Cerebral cortex (tissue), 2 donors: ENCODE measurements around the gene CHST15.

GRCh38 chr10:124009980-124010445 is 83.4 kb downstream of the CHST15 start:
- PRO-cap, 2 experiments: no peak in any of the 2 experiments

DNA sequence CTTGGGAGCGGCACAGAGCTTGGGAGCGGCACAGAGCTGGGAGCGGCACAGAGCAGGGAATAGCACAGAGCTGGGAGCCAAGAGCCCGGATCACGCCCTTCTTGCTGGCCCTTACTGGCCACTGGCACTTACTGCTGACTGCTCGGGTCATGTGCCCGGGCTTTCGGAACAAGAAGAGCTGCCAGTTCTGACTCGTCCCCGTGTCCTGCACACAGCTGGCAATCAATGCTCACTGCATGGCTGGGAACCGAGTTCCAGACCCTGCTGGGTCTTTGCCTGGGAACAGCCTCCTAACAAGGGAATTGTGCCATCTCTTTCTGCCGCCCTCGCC is 49.3 kb downstream of the CHST15 start:
- PRO-cap, 2 experiments: no peak in any of the 2 experiments

- PRO-cap, 2 experiments: no peak in any of the 2 experiments
Observed at GRCh38 chr10:124044496-124045324, 48.7 kb downstream of the CHST15 start.

GRCh38 chr10:124063649-124064754 is 29.4 kb downstream of the CHST15 start:
- PRO-cap, 2 experiments: peak in 1 of 2 experiments; most common plus-strand start chr10:124063890 (in 1); most common minus-strand start chr10:124063796 (in 1)

GRCh38 chr10:124074468-124075087 is 18.8 kb downstream of the CHST15 start:
- PRO-cap, 2 experiments: peak in 1 of 2 experiments; most common minus-strand start chr10:124074628 (in 1)

- PRO-cap, 2 experiments: no peak in any of the 2 experiments
Observed at GRCh38 chr10:124090206-124090556, 3.2 kb downstream of the CHST15 start.

- PRO-cap, 2 experiments: peak in 1 of 2 experiments; most common plus-strand start chr10:124093693 (in 1); most common minus-strand start chr10:124093564 (in 1)
Observed at GRCh38 chr10:124093150-124094008, at the start of gene CHST15. Gene CHST15 (minus strand): TSS chr10:124093598.

DNA sequence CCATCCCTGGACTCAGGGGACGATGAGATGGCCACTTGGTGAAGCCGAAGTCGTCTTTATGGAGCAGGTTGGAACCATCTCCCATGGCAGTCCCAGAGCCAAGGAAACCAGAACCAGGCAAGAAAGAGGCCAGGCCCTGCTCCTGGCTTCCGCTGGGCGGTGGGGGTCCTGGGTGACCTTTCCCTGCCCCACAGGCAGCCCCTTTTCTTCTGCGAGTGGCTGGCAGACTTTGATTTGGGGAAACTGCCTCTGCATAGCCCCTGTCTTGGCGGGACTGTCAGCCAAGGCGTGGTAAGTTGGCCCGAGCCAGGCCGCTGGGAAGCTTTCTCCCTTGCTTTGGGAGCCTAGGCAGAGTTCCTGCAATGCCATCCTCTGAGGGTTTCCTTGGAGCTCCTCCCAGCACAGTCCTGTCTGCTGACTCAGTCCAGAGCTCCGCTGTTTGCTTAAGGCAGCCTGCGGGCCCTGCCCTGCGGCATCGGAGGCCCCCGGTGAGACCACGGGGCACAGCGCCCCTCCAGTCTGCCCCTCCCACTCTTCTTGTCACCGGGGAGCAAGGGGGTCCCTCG is 58.6 kb upstream of the CHST15 start:
- PRO-cap, 2 experiments: no peak in any of the 2 experiments

- PRO-cap, 2 experiments: no peak in any of the 2 experiments
Observed at GRCh38 chr10:124221136-124221708, 127.8 kb upstream of the CHST15 start.

- PRO-cap, 2 experiments: no peak in any of the 2 experiments
Observed at GRCh38 chr10:124535628-124536717, 74.3 kb downstream of the LHPP start.

- PRO-cap, 2 experiments: no peak in any of the 2 experiments
Observed at GRCh38 chr10:124619038-124619633, 125.0 kb downstream of the FAM53B start.

GRCh38 chr10:124620693-124621294 is 123.4 kb downstream of the FAM53B start:
- PRO-cap, 2 experiments: no peak in any of the 2 experiments

- PRO-cap, 2 experiments: peak in 1 of 2 experiments; most common plus-strand start chr10:124636988 (in 1); most common minus-strand start chr10:124636859 (in 1)
Observed at GRCh38 chr10:124636779-124637243, 107.4 kb downstream of the FAM53B start.

- PRO-cap, 2 experiments: peak in 1 of 2 experiments; most common plus-strand start chr10:124709328 (in 1); most common minus-strand start chr10:124709167 (in 1)
Observed at GRCh38 chr10:124708922-124709565, 35.1 kb downstream of the FAM53B start.

DNA sequence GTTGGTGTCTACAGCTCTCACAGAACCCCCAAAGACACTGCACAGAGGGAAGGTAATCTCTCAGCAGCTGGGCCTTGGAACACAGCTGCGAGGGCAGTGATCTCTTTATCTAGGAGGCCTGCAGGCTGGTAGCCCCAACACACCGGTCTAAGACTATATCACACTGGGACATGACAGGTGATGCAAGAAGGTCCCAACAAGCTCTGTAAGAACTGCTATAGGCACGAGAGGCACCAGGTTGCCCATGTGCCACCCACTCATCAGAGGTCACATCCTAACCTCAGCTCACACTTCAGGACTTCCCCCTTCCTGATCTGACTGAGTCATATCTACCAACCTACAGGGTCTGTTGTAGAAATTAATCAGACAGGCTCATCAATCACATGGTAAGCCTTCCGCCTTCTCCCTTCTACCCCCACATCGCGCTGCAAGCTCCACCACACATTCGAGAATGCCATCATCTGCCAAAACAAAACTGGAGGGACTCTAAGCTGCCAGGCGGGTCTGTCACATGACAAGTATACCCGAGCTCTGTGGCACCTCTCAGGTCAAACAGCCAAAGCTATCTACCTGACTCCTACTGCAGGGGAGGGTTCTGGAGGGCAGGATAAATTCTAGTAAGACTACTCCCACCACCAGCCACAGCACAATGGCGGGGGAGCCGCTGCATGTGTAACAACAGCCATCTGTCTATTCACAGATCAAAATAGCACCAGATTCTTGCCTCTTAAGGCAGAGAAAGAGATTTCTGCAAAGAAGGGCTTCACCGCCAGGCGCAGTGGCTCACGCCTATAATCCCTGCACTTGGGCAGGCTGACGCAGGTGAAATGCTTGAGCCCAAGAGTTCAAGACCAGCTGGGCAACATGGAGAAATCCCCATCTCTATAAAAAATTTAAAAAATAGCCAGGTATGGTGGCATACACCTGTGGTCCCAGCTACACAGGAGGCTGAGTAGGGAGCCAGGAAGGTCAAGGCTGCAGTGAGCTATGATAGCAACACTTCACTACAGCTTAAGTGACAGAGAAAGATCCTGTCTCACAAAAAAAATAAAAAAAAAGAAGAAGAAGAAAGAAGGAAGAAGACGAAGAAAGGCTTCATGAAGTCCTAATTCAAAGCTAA is 25.8 kb downstream of the FAM53B start:
- PRO-cap, 2 experiments: peak in 1 of 2 experiments; most common plus-strand start position 644 of the sequence (in 1); most common minus-strand start position 453 of the sequence (in 1)

- PRO-cap, 2 experiments: no peak in any of the 2 experiments
Observed at GRCh38 chr10:124734610-124735427, 9.4 kb downstream of the FAM53B start.

- PRO-cap, 2 experiments: no peak in any of the 2 experiments
Observed at GRCh38 chr10:124739969-124740376, 4.2 kb downstream of the FAM53B start.

- PRO-cap, 2 experiments: no peak in any of the 2 experiments
Observed at GRCh38 chr10:124792267-124792423, 458 bp upstream of the EEF1AKMT2 start.

DNA sequence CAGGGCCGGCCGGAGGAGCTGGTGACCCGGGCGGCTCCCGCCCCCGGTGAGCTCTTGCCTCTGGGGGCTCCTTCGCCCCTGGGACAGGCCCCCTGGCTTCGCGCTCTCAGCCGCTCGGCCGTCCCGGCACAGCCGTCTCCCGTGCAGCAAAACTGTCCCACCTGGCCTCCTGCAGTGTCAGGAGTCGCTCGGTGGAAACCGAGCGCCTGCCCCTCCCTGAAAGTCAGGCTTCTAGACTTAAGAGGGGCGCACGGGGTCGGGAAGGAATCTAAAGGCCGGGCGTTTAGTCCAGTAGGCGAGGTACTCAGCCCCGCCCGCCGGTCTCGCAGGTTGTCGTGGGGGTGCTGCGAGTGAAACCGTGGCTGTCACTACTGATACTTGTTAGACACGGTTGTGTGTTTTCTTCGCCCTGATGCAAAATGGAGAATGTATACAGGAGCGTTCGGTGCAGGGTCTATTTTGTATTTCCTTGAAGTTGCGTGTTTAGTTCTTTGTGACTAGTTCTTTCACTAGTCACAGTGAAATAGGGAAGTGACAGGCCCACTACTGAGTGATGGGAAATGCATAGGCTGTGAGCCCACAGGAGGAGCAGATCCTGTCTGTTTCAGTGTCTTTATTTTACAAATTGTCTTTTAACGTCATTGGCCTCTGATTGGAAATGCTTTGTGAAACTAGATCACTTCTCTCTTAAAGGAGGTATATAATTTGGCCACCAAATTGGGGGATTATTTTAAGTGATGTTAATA is 561 bp downstream of the ABRAXAS2 start:
- PRO-cap, 2 experiments: no peak in any of the 2 experiments

DNA sequence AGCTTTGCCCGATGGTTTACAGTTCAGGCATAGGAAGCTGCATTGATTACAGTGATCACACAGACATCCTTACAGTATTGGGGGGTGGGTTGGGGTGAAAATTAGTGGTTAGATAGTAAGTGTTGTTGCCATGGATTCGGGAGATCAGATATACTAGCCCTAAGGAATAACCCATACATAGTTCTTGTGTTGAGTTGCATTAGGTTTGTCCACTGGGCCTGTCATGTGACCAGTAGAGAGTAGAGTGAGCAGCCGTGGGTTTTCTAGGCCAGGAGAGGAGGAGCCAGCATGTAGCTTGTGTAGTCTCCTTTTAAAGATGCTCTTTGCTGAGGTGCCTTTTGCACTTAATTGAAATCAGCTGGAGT is 36.0 kb downstream of the ZRANB1 start:
- PRO-cap, 2 experiments: no peak in any of the 2 experiments